LHCN-M2 (cell line): ENCODE measurements around a stretch of chr7.

DNA sequence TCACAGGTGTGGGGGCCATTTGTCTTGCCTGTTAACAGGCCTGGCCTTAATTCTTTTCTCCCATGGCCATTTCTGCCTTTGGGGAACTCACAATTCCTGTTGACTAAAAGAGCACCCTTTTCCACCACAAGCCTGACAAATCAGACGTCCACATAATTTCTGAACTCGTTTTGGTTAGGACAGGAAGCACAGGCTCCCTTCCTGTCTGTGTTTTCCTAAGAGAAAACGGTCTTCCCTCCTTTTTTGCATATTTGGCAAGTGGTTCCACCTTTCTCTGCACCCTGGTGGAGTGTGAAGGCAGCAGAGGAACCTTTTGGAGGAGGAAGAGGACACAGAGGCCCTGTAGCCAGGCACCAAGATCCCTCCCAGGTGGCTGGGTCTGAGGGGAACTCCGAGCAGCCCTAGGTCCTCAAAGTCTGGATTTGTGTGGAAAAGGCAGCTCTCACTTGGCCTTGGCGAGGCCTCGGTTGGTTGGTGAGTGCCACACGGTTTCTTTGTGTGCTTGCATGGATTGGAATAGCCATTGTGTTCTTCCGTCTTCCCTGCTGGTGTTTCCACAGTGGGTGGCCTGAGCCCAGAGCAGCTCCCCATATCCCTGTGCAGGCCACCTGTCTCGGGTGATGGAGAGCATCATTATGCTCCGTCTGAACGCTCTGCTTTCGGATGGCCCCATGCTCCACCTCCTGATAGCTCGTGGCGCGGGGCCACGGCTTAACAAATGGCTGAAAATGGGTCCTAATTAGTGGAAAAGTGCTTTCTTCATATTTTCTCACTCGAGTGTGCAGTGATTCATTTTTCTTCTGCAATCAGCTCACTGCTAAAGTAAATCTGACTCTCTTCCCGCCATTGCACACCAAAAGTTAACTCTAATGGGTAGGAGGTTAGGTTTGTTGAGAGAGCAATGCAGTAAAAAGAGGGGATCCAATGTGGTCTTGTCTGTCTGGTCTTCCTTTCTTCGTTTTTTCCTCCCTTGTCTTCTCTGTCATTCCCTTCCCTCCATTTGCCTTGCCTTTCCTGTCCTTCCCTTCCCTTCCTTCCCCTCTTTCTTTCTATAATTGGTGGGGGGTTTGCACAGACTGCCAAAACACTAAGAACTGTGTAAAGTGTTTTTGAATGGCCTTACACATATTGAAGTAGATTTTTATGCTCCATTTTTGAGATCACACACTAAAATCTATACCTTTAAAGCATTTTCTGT lies 4.3 kb downstream of the IKZF1 start:
- RAMPAGE, long total RNA = no peak

GRCh38 chr7:50310980-50311417 lies 6.5 kb downstream of the IKZF1 start:
- RAMPAGE, long total RNA = no peak

GRCh38 chr7:50341539-50342164 lies 37.1 kb downstream of the IKZF1 start:
- RAMPAGE, long total RNA = no peak

DNA sequence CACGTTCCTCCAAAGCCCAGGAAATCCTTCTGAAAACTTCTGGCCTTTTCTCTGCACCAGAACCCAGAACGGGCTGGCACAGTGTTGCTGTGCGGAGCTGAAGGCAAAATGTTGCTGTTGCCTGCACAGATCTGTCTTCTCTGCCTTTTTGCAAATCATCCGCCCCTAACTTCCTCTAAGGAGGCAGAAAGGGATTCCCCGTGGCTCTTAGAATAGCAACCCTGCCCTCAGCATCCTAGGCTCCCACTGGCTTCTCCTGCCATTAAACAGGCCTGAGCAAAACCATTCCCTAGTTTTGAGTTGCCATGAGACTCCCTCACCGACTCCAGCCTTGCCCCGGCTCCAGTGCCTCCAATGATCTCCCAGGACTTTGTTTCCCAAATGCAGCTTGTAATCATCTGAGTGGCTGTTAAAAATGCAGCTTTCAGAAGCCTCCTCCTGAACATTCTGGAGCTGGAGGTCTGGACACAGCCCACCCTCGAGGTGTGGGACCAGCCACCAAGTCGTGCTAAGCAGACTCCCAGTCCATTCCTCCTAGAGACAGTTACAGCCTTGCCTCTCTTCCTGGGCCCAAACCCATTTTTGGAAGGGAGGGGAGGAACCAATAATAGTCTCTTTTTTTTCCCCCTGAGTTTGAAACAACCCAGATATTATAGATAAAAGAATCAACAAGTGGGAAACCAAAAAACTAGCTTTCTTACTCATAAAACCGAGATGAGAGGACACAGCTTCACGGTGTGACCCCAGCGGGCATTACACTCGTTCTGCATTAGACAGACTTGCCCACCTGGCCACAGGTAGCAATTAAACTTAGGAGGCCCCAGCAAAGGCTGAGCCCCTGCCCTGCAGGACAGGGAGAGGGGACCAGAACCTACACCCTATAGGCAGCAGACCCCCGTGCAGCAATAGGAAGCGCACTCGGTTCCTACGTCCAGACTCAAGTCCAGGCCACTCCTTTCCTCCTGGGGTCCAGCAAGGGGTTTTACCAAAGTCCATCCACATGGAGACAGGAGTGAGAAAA lies 44.5 kb downstream of the FIGNL1 start:
- RAMPAGE, long total RNA = no peak

DNA sequence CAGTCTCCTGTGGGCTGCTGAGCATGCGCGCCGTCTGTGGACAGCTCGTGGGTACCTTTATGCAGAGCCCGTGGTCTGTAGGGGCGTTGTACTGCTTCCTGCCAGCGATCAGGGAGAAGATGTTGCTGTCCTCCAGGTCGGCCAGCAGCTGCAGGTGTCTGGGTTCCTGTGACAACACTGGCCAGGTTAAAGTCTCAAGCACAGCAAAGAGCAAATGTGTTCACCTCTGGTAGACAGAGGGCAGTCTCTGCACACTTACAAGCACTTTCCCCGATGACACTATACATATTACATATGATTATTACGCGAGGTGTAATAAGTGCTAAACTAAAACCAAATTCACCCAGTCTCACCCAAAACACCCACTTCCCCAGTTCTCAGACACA lies 49.5 kb upstream of the DDC start:
- RAMPAGE, long total RNA = no peak

DNA sequence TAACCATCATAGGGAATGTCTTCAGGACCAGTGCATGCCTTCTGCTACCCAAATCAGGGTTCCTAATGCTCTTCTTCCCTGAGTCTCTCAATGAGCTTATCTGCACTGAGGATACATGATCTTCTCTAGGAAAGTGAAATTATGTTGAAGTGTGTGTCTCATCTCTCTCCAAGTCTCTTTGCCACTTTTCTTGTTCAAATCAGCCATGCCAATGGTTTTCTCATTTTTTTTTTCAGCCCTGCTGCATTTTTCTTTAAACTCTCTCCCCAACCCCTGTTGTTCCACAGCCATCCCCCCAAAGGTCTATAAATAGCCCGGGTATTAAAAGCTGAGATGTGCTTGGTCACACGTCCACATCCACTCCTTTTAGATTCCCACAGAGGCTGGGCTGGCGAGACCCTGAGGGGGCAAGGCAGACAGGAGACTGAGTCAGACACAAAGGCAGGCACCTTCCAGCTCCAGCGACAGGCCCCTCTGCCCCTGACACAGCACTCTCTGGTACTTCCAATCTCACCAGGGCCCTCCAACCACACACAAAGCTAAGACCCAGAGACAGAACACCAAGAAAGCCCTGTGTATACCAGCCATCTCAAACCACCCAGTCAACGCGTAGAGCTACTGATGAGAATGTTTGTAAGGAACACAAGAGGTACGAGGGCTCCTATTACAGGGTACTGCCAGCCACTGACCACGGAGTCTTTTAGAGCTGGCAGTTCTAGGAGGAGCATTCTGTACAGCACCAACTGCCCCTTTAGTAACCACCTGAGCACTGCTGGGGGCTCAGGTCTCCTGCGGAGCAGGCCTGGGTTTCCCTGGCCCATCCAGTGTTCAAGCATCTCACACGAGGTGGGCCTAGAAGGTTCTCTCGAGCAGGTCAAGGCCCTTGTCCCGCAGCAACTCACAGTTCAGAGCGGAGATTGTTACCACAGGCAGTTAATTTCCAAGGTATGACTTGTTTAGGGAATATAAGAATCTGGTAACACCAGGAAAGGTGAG lies 64.1 kb upstream of the DDC start:
- RAMPAGE, long total RNA = no peak

DNA sequence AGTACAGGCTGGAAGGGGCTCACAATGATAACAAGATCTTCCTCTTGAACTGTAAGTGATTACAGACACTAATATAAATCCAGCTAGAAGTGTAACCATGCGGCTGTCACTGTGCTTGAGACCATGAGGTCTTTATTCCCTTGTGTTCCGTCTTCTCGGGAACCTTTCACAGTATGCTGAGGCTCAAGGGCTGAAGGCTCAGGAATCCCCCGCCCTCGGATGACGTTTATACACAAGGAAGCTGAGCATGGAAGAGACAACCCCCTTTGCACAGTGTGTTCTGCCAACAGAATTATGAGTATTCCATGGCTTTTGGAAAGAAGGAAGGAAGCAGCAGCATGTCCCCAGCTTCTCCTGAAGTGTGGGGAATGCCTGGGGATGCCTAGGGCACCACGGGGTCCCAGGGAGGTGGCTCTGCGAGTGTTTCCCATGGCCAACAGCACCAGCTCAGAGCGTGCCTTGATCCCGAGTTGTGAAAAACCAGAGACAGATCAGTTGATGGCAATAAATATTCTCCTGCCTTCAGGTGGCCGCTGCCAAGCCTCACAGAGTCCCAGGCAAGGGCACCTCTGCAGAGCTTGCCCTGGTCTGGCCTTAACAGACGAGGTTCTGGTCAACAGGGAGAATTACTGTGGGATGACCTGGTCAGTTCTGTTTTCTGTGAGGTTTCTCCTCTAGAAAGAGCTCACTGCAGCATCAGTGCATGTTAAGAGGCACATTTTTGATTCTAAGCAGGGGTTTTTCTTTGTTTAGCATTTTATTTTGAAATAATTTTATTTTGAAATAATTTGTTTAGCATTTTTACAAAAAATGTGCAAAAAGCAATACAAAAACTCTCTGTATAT lies 88.9 kb upstream of the DDC start:
- RAMPAGE, long total RNA = no peak

DNA sequence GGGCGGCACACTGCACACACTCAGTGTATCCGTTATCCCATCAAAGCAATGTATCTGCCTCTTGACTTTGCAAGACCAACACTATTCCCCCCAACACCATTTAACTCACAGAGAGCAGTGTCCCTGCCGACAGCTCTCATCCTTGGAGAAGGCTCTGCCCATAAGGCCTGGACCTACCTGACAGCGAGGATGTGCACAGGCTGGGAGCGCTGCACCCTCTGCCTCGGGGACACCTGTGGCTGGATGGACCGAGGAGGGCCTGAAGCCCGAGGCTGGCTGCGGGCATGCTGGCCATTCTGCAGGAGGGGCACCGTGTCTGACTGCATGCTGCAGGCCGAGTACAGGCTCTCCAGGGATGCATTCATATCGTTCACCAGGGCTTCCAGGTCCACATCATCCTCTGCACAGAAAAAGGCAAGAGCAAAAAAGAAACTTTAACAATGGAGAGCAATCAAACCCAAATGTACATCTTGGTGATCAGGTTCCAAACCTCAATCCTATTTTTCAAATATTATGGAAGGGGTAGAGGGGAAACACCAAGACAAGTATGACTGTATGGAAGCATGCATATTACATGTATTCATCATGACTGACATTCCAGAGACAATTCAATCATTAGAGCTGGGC lies 108.3 kb downstream of the GRB10 start:
- RAMPAGE, long total RNA = no peak

DNA sequence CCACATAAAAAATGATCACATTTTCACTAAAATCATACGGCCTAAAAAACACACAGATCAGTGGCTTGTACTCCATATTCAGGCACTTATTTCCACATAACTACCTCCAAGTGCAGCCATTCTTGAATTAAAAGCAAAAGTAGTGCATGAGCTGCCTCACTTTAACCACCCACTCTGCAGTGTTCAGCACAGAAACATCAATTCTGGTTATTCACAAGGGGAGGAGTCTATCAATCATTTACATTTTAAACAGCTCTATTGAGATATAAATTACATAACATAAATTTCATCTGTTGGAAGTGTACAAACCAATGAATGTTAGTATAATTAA lies 70.2 kb downstream of the GRB10 start:
- RAMPAGE, long total RNA = no peak

DNA sequence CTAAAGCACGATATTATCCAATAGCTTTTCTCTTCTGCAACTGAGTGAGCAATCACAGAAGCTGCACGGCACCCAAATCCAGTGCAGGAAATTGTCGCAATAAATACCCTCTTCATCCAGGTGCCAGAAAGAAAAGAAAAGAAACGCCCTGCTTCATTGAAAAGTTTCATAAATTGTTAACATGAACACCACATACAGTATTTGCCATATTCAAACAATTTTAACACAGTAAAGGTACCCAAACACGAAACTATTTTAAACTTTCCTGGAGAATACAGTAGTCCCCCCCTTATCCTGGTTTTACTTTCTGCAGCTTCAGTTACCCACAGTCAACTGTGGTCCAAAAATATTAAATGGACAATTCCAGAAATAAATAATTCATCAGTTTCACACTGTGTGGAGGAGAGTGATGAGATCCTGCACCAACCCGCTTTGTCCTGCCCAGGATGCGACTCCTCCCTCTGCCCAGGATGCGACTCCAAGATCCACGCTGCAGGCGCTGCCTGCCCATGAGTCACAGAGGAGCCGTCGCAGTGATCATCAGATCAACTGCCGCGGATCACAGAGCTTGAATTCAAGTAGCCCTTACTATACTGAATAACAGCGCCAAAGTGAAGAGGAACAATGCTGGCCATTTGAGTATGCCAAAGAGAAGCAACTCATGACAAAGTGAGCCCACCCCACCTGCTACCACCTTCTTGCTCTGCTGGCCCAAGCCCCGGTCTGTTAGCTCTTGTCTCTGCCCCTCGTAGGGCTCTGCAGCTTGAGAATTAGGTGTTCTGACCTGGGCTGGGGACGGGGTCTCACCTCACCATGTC lies 61.6 kb downstream of the GRB10 start:
- RAMPAGE, long total RNA = no peak

DNA sequence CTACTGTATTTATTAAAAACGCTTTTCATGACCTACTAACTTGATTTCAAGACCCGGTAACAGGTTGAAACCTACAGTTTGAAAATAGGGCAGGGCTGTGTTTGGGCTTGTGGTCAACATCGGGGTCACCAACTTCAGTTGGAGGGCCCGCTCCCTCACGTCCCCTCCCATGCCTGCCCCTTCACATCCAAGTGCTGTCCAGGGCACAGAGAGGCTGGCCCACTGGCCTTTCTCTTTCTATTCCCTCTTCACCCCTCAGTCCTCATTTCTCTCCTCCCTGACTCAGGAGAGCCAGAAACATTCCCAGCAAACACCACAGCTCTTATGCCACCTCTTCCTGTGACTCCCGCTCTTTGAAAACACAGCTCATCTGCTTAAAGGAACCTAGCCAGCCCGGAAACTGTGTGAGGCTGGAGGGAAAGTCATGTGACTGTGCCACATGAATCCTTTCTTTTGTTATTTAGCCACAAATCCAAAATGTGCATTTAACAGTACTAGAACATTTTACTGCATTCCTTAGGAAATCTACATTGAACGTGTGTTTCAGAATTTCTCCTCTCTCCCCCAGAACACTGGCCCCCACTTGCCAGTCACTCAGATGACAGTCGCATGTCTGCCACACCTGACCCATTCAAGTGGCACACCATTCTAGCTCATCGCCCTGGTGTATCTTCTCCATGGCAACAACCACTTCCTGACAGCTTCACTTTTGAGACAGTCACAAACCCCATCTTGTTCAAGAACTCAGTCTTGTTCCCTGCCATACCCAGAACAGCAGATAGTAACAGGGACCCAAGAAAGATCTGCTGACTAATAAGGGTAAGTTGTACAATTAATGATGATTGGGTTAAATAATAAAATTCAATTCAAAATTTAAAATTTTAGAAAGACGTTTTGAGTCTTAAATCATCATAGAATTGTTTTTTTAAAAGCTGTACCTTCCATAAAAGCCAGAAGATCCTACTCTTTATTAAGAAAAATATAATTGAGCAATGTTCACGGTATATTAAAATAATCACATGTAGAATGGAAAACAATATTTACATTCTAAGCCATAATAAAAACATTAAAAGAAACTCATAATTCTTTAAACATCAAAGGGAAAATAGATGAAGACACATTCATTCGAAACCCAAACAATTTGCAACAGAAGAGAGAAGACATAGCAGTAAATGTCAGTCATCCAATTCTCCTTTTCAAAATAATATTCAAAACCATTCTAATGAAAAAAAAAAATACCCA lies 42.7 kb downstream of the GRB10 start:
- RAMPAGE, long total RNA = no peak

- RAMPAGE, long total RNA = no peak
These were observed 1.4 kb downstream of the GRB10 start for GRCh38 chr7:50781028-50781915.

DNA sequence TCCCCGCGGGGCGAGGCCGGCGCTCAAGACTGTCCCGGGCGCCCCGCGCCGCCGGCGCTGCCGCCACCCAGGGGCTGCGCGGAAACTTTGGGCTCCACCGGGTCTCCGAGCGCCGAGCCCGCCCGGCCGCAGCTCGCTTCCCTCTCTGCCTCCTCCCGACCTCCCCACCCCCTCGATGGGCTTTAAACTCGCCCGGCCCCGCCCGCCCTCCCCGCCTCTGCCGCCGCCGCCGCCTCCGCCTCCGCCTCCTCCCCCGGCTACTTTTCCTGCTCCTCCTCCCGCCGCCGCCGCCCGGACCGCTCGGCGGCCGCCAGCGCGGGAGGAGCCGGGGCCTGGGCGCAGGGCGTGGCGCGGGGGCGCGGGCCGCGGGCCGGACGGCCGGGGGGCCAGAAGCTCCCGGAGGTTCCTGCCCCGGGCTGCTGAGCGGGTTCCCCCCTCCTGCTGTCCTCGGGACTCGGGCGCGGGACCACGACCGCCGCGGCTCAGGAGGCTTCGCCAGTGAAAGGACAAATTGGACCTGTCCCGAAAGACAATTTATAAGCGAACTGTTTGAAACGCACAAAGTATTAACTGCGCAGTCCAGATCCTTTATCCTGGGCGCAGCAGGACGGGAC lies 10.7 kb upstream of the GRB10 start:
- RAMPAGE, long total RNA = no peak

DNA sequence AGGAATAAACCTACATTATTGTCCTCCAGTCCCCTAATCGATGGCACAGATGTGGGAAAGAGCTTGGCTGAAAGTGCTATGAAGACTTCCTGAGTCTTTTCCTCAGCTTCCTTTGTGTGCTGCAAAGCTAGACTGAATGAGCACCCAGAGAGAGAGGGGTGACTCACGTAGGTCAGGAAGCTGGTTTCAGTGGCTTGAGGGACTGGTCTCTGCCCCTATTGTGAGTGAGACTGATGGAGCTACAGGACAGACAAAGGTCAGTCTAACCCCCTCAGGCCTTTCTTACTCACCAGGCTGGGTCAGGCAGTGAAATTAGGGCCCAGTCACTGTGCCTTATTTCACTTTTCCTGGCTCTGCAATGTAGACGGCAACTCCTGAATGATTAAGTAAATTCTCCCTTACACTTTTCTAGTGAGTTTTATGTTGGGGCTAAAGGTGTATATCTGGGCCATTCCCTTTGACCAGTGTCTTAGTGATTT lies 171.2 kb upstream of the GRB10 start:
- RAMPAGE, long total RNA = no peak

DNA sequence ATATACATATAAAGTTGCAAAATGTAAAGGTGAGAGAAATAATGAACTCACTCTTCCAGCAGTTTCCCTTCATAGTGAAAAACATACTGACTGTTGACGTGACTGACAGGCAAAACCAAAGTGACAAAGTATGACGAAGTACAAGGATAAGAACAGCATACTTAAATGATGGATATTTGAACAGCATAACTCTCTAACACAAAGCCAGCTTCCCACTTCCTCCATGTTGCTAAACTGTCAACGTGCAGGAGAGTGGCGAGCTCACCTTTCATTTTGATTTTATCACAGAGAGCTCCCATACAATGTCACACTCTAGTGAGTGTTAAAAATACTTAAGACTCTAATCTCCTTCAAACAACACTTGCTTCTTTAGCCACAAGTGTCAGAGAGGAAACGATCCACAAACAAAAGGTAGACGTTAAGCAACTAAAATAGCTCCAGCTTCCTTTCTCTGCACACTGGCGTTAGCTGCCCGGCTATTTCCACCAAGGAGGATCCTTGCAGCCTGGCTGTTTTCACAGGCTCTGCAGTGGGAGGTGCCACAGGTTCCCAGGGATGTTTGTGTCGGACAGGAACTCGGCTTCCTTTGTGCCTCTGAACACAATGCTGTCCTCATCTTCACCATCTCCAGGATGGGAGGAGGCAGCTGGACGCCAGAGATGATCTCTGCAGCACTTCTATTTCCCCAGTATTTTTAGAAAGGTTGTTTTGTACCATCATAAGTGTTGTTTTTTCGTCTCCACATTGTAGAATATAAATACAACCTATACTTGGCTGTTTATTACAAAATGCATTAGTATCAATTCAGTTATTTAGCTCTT lies 194.6 kb downstream of the COBL start:
- RAMPAGE, long total RNA = no peak

DNA sequence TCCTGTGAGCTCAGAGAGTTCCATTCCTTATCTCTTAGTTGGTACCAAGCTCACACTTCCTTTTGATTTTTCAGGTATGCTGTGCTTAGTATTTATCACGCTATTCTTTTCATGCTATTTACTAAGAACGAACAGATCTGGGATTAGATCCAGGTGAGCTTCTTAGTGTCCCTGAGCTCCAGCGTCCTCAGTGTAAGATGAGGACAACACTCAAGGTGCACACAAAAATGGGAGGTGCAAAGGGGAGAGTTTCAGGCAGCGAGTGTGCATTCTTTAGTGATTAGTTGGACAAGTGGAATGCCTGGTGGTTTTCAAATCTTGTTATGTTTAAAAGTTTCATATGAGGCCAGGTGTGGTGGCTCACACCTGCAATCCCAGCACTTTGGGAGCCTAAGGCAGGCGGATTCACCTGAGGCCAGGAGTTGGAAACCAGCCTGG lies 23.8 kb upstream of the COBL start:
- RAMPAGE, long total RNA = no peak

GRCh38 chr7:51344259-51344828 lies 27.7 kb upstream of the COBL start:
- RAMPAGE, long total RNA = no peak

- RAMPAGE, long total RNA = no peak
These were observed 558.5 kb upstream of the VSTM2A start for GRCh38 chr7:53983677-53984030.

GRCh38 chr7:54908853-54909052 lies 110.1 kb upstream of the EGFR start:
- RAMPAGE, long total RNA = no peak

DNA sequence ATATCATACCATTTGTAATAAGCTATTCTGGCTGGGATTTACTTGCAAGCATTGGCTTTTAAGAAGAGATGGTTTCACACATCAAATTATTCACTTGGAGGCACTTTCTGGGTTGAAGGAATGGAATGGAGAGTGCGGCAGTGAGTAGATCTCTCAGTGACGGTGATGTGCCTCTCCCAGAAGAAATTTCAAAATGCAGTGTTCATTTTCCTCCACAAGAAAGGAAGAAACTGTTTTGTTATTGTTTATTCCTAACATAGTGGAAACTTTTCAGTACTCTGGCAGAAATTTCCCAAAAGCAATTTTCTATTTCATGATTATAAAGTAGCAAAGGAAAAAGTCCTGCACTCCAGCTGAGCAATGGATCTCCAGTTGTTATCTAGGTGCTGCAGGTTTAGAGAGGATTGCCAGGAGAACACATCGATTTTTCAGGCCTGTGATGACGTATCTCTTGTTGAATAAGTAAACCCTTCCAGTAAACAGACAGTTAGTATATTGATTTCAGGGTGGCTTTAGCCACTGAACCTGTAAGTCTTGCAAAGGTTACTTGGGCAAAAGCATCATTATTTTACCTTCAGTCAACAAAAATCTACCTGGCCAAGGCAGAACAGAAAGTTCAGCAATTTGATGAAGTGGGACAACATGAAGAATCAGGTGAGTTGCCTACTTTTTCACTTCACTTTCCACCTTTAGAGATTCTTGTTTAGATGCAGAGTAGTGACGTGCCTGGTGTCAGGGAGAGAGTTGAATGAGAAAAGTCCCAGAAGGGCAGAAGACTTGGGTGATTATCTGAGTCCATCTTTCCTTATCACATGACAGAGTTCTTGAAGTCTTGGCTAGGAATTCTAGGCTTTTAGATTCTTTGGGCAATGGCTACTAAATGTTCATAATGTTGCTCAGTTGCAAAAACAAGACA lies 12.2 kb downstream of the EGFR start:
- RAMPAGE, long total RNA = no peak